ENCODE measurements around a stretch of chr14.

- PRO-cap, 2 experiments = no peak in any of the 2 experiments
Observed at GRCh38 chr14:106025547-106025890, 499.1 kb downstream of the TMEM121 start.

GRCh38 chr14:106108368-106108590, 581.9 kb downstream of the TMEM121 start:
- PRO-cap, 2 experiments = no peak in any of the 2 experiments

GRCh38 chr14:106276920-106277409, 750.6 kb downstream of the TMEM121 start:
- PRO-cap, 2 experiments = no peak in any of the 2 experiments

GRCh38 chr14:106397029-106397571, 870.7 kb downstream of the TMEM121 start:
- PRO-cap, 2 experiments = no peak in any of the 2 experiments

DNA sequence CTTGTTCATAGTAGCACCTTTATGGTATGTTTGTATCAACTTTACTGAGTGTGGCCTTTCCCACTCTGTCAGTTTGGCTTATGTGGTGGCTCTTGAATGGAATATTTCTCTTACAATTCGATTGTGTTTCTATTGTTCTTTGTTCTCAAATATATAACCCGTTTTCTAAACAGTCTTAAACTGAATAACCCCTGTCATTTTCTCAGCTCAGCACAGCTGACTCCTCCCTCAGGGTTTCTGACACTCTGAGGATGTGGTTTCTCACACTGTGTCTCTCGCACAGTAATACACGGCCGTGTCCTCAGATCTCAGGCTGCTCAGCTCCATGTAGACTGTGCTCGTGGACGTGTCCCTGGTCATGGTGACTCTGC, 984.4 kb downstream of the TMEM121 start:
- PRO-cap, 2 experiments = no peak in any of the 2 experiments

GRCh38 chr14:106627488-106627822, 1101.1 kb downstream of the TMEM121 start:
- PRO-cap, 2 experiments = no peak in any of the 2 experiments

- PRO-cap, 2 experiments = no peak in any of the 2 experiments
Observed at GRCh38 chr14:106675335-106675768, 1149.0 kb downstream of the TMEM121 start.

GRCh38 chr14:106844313-106845011, 1318.1 kb downstream of the TMEM121 start:
- PRO-cap, 2 experiments = peak in 2 of 2 experiments; most common plus-strand start chr14:106844868 (in 1); most common minus-strand start chr14:106844718 (in 1)

GRCh38 chr14:106850508-106851284, 1324.3 kb downstream of the TMEM121 start:
- PRO-cap, 2 experiments = no peak in any of the 2 experiments